A172 (cell line): ENCODE results near the genes RBPJ, C4orf19 and PTTG2.

GRCh38 chr4:25863406-25864603, 1.0 kb upstream of the SEL1L3 start:
- RAMPAGE, long total RNA = no peak

- RAMPAGE, long total RNA = start-site peak on the plus strand at chr4:26321009-26321016, 69 and 141 reads in 2 replicates
Observed at GRCh38 chr4:26320109-26321179, at the start of gene RBPJ. RBPJ (plus strand) TSS chr4:26321014.

GRCh38 chr4:26822164-26822532, 38.5 kb upstream of the STIM2 start:
- RAMPAGE, long total RNA = no peak

GRCh38 chr4:26864770-26865382, 4.2 kb downstream of the STIM2 start:
- RAMPAGE, long total RNA = no peak

DNA sequence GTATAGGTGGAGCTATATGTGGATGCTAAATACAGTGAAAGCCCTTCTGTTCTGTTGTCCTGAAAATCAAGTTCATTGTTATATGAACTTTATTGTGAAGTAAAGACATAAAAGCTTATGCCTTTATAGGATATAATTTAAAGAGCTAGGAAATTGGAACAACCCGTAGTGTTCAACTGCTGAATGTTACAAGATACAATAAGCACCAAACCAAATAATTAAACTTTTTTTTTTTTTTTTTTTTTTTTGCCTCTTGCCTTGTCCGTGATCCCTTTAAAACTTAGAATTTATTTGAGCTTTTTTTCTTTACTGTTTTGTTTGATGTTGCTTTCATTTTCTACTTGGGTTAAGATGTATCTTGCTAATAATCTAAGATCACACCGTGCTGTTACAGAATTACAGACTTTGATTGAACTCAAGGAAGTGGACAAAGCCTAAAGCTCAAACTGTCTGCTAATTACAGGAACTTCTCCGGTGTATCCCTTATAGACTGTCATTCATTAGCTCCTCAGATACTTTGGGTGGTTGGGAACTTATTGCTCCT, 26.4 kb downstream of the STIM2 start:
- RAMPAGE, long total RNA = no peak

GRCh38 chr4:30757364-30757945, 37.3 kb downstream of the PCDH7 start:
- RAMPAGE, long total RNA = no peak

GRCh38 chr4:31099431-31099871, 379.3 kb downstream of the PCDH7 start:
- RAMPAGE, long total RNA = no peak

GRCh38 chr4:33358573-33358890, 2638.4 kb downstream of the PCDH7 start:
- RAMPAGE, long total RNA = no peak

DNA sequence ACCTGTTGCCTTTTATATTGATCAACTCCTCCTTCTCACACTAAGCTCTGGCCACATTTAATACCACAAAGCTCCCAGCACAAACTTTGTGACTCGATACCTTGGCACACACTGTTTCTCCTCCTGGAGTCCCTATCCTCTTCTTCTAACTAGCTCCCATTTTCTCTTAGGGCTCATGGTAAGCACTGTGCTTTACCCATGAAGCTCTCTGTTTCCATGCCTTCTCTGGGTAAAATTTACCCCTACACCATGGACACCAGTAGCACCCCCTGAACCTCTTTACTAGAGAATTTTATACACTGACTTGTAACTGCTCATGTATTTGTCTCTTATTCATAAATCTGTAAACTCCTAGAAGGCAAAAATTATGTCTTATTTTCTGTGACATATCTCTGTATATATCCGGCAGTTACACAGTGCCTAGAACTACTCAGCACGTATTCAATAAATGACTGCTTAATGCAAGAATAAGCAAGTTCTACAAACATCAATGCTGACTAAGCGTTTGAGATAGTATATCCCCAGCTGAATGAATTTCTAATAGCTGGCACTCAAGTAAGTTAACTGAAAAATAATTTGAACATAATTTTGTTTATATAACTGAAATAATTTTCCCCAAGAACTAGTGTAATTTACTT, 113.8 kb downstream of the ARAP2 start:
- RAMPAGE, long total RNA = no peak

DNA sequence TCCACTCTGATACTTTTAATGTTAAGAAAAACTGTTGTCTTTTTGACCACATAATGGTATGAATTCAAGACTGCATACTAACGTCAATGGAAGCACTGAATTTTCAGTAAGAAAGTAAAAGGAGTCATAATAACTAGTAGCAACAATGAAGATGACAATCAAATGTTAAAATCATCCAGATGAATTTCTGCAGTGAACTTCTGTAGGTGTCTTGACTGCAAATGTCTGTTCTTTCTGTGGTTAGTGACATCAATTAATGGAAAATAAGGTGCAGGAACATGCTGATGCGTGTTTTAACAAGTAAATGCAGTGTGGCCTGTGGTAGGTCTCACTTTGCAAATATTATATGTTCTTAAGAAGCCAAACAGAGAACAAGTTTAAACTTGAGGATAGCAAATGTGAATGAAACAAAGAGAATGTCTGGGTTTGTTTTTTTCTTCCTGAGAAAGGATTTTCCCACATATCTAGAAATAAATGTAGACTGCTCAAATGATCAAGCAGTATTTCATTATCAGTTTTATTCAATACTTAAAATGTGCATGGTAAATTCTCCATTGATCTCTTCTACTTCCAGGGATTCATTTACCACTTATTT, 2.6 kb upstream of the DTHD1 start:
- RAMPAGE, long total RNA = no peak

- RAMPAGE, long total RNA = no peak
Observed at GRCh38 chr4:36386353-36386692, 104.9 kb downstream of the DTHD1 start.

GRCh38 chr4:36979603-36980030, 264.9 kb upstream of the NWD2 start:
- RAMPAGE, long total RNA = no peak

DNA sequence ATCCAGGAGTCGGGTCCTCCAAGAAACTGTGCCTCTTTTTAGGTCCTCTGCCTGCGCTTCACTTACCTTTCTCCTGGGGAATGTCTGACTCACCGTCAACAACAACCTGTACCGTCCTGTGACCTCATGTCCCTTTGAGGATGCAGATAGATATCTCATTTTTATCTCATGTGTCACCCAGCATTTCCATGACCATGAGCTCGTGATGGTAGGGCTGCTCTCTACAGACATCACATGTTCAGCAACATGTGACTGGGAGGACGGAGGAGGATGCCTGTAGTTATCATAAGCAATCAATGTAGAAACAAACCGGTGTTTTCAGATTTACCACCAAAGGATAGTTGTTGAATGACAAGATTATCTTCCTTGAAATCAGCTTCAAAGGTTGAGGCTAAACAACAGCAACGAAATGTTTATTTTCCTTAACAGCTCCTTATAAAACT, 12.0 kb upstream of the C4orf19 start:
- RAMPAGE, long total RNA = no peak

- RAMPAGE, long total RNA = no peak
Observed at GRCh38 chr4:37453725-37454193, at the start of gene C4orf19. C4orf19 (plus strand) TSS chr4:37453925.

DNA sequence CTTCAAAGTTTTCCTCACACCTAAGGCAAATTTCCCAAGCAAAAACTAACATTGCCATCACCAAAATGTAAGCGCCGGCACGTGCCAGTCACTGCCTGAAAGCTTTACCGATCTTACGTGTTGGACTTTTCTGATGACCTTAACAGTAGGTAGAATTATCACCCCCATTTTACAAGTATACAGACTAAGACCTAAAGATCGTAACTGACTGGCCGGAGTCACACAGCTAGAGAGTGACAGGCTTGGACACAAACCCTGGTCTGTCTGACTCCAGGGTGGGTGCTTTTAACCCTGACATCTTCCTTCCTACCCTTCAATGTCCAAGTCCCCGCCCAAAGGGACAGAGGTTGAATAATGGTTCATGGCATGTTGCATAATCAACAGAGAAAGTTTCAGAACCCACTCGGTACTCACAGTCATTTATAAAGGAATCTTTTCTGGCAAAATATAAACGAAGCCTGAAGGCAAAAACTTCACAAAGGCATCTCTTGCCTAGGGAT, 44.4 kb downstream of the RELL1 start:
- RAMPAGE, long total RNA = no peak

DNA sequence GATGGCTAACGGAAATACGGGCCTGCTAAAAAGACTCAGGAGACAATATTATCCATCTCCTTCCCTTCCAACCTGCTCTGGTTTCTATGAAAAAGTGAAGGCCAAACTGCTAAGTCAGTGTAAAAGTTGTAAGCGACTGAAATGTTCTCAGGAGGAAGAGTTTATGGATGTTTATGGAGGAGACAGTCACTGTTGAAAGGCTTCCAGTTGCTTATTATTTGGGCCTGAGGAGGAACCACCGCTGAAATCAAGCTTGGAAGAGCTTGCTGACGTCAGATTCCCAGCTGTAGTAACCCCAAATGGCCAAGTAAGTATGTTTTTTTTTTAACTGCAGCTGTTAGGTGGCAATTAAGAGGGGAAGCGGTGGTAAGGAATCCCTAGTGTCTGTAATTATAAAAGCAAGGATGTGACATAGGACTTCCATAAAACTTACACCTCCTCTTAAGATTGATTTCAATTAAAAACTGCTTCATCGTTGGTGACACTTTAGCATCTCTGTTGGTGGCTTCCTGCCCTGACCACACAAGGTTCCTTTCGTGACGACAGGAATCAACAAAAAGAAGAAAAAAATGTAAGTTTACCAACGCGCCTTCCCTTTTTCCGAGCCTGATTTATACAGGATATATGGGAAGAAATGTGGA, 1.0 kb downstream of the RELL1 start:
- RAMPAGE, long total RNA = no peak

- RAMPAGE, long total RNA = no peak
Observed at GRCh38 chr4:37960293-37960633, at the start of gene PTTG2. PTTG2 (plus strand) TSS chr4:37960398.

GRCh38 chr4:37976388-37976889, 16.2 kb downstream of the PTTG2 start:
- RAMPAGE, long total RNA = no peak

- RAMPAGE, long total RNA = no peak
Observed at GRCh38 chr4:38004779-38005372, 44.7 kb downstream of the PTTG2 start.

GRCh38 chr4:38054577-38055216, 94.5 kb downstream of the PTTG2 start:
- RAMPAGE, long total RNA = no peak